Mononuclear cell (primary cell): ENCODE data around the genes SHROOM2 and CLDN34.

DNA sequence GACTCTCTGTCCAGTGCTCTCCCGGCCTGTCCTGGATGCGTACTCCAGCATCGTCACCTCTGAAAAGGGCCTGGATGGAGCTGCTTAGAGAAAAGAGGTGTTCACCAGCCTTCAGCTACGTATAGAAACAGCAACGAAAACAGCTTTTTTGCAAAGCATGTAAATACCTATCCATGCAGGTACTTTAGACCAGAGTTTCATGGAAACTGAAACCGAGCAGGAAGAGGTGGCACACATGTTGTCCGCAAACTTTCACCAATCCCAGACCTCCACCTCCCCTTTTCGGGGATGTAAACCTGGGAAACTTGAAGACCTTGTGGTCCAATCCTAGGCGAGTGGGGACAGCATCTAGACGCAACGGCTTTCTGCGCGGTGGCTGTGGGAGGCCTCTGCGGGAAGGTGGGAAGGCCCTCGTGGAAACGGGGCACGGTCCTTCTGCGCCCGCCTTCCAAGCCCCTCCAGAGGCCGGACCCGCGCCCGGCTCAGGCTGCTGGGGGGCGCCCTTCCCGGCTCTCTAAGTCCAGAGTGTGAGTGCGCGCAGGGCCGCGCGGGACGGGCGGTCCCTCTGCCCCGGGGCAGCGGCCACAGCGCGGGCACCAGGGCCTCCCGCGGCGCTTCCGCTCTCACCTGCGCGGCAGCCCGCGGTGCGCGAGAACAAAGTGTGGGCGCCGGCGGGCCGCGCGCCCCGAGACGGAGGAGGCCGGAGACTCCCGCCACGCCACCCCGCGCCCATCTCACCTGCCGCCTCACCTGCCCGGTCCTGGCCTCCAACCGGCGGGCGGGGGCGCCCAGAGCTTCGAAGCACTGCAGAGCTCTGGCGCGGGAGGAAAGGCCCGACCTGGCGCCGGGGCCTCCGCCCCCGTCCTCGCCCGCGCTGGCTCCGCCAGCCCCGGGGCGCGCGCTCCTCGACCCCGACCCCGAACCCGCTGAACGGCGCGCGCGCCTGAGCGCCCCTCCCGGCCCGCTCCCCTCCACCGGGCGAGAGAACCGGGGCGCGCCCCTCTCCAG is 751 bp upstream of the SHROOM2 start:
- RRBS: 2% methylated on average over 56 of the region's 98 CpGs

DNA sequence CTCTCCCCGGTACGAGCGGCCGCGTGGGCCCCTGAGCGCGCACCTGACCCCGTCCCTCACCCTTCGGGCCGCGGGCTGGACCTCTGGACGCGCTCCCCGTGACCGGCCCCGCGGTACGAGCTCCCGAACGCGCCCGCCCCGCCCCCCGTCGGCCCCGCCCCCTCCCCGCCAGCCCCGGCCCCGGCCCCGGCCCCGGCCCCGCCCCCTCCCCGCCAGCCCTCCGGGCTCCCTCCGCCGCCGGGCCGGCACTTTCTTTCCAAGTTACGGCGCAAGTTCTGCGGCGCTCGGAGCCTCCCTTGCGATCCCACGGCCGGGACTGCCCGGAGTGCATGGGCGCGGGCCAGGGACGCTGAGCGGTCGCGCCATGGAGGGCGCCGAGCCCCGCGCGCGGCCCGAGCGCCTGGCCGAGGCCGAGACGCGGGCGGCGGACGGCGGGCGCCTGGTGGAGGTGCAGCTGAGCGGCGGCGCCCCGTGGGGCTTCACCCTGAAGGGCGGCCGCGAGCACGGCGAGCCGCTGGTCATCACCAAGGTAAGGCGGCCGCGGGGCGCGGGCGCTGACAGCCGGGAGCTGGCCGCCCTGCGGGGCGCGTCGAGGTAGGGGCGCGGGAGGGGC is at the start of gene SHROOM2:
TSS of gene SHROOM2 (plus strand) at position 248 of the 613 bp plus-strand sequence.
- RRBS: 2% methylated on average over 37 of the region's 94 CpGs

GRCh38 chrX:9896307-9896745 is 70.8 kb upstream of the CLDN34 start:
- RRBS: no CpG with 5 or more reads among the region's 22 CpGs

DNA sequence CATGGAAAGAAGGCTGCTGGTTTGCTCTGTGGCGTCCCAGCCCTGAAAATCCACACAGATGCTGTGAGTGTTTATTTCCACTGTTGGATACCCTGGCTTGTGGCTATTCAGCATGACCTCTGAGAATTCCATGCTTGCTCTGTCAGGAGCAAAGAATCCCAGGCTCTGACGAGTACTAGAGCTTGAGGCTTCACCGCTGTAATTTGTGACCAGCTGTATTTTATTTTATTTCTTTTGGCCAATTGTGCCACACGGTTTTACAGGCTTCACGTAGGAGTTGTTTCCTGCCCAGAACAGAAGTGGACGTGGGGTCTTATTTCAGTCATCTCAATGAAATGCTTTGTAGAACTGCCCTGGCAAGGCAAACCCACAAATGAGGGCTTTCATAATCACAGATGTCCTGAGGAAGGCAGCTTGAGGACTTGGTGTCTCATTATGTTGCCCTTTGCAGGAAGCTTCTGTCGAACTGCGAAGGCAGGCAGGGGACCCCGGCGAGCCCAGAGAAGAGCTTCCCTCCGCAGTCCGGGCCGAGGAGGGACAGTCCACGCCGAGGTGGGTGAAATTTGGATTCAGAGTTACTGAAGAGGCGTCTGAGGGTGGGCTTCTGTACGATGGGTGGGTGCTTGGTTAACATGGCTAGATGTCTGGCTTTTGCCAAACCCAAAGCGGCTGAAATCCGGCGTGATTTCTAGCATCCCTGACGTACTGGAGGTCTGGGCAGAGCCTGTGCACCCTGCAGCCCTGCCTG is 69.2 kb upstream of the CLDN34 start:
- RRBS: no CpG with 5 or more reads among the region's 21 CpGs

DNA sequence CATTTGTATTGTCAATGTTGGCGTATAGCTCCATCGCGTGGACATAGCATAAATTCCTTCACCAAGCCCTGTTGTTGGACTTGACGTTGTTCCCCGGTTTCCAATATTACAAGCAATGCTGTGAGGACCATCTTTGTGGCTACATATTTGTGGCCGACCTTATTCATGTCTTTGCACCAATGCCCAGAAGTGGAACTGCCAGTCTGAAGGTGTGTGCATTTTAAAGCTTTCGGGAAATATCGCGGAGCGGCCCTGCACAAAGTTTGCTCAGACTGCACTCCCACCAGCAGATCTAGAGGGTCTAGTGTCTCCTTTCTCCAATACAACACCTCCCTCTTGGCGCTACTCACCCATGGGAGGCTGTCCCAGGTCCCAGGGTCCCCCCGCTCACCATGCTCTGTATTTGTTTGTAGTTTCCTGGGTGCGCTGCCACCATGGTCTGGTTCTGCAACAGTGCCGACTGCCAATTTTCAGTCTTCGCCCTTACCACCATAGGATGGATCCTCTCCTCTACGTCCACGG is at the start of gene CLDN34:
TSS of gene CLDN34 (plus strand) at position 435 of the 522 bp plus-strand sequence.
- RRBS: no CpG with 5 or more reads among the region's 17 CpGs

DNA sequence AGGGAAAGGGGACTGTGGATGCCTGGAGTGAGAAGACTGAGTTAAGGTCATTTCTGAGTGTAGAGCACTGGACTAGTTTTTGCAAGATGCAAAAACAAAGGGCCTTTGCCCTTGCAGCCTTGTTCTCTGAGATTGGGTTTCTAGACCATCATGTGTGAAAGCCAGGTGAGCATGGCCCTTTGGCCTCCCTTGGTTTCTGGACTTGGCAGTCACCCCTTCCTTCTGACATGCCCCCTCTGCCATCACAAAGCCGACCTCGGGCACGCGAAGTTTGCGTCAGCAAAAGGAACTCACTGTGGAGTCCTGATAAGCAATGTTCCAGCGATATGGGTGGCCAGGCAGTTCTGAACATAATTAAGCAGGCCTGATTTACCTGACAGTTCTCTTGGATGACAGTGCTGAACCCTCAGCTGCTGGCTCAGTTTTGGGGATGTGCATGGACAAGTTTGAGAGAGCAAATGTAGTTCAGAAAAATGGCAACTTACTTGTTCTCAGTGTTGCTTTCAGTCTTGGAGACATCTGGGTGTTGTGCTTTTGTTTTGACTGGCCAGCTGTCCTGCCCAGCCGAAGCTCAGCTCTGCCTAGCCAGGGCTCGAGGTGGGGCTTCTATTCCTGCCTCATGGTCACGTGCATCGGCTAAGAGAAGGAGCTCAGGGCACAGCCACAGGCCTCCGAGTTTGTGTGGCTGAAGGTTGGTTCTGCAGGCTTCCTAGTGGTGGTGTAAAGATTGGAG is 78.2 kb downstream of the CLDN34 start:
- RRBS: no CpG with 5 or more reads among the region's 11 CpGs

GRCh38 chrX:10111380-10112215 is 45.2 kb upstream of the CLCN4 start:
- RRBS: 29% methylated on average over 4 of the region's 27 CpGs

DNA sequence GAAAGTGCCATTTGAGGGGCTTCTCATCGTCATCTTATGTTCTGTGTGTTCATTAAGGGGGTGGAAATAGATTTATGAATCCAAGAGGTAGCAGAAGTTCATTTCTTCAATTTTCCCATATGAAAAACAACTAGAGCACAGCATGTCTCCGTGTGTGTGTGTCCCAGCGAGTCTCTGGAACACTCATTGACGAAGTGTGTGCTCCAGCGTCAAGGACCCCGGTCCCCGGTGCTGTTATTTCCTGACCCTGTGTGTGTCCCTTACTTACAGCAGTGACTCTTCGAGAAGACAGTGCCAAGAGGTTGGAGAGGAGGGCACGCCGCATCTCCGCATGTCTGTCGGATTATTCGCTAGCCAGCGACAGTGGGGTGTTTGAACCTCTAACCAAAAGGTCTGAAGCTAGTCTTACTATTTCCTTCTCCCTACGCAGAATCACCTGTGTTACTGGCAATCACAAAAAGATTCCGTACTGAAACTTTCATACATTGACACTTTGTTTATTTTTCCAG is 34.4 kb upstream of the CLCN4 start:
- RRBS: no CpG with 5 or more reads among the region's 16 CpGs

- RRBS: no CpG with 5 or more reads among the region's 27 CpGs
These were observed 30.8 kb upstream of the CLCN4 start for GRCh38 chrX:10125932-10126394.

- RRBS: no CpG with 5 or more reads among the region's 22 CpGs
These were observed 22.6 kb upstream of the CLCN4 start for GRCh38 chrX:10133889-10134861.

GRCh38 chrX:10197476-10197763 is 40.6 kb downstream of the CLCN4 start:
- RRBS: no CpG with 5 or more reads among the region's 9 CpGs

GRCh38 chrX:11191587-11192377 is 80.7 kb downstream of the HCCS start:
- RRBS: no CpG with 5 or more reads among the region's 6 CpGs

- RRBS: no CpG with 5 or more reads among the region's 3 CpGs
These were observed 27.0 kb upstream of the AMELX start for GRCh38 chrX:11266198-11266660.

DNA sequence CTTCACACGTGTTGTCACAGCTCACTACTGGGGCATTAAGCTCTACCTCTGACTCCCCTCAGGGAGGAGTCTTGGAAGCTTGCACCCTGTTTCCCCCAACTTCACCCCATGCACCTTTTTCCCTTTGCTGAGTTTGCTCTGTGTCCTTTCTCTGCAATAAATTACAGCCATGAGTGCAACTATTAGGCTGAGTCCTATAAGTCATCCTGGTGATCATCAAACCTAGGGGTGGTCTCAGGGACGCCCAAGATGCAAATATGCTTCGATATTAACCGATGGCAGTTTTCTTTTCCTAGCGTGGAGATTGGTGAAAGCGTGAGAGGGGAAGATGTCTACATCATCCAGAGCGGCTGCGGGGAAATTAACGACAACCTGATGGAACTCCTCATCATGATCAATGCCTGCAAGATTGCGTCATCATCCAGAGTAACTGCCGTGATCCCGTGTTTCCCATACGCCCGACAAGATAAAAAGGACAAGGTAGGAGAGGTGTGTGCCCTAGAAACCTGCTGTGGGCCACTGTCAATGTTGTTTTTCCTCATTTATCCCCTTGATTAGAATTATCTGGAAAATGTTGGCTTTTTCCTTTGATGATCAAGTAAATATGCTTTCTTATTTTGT is 7.8 kb downstream of the PRPS2 start:
- RRBS: no CpG with 5 or more reads among the region's 14 CpGs

- RRBS: no CpG with 5 or more reads among the region's 3 CpGs
These were observed 7.1 kb downstream of the TMSB4X start for GRCh38 chrX:12981955-12982376.

GRCh38 chrX:12988562-12989132 is 13.7 kb downstream of the TMSB4X start:
- RRBS: no CpG with 5 or more reads among the region's 11 CpGs

DNA sequence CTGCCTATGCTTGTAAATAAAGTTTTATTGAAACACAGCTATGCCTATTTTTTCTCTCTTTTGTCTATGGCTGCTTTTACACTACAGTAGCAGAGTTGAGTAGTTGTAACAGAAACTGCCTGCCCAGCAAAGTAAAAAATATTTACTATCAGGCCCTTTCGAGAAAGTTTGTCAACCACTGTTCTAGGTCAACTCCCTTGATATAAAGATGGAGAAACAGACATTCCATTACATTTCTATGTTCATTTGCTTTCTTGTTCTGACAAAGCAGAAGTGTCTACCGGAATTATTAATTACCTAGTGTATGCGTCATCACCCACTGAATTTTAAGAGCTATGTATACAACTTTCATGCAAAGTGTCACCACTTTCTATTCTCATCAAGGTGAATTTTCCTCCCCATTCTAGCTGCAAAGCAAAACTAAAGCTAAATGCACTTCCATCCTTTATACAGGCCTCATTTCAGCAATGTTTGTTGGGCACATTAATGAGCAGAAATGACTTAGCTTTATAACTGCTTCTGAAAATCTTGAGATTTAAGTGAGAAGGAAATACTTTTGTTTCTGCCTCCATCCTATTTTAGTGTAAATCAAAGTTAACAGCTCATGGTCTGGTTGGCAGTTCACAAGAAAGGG is 7.0 kb upstream of the FAM9C start:
- RRBS: no CpG with 5 or more reads among the region's 3 CpGs

DNA sequence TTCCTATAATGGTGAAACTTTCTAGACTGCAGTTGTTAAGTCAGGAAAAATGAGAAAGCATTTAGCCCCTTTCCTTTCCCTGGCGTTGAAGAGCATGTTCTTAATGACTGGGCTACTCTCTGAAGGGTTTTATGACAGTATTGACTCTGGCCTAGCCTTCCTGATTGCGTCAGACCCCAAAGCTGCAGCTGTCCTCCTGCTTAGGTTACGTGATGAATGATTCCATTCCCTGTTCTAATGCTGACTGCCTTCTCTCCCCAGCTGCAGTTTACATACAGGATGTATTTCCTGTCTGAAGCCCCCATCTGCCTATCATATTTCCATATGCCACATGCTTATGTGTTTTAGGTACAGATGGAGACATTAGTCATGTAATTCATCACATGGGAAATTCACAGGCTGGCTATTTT is 105.8 kb upstream of the EGFL6 start:
- RRBS: no CpG with 5 or more reads among the region's 3 CpGs